H9 (cell line): ENCODE data around the gene CNST.

GRCh38 chr1:245980584-245981398, 526.3 kb downstream of the SMYD3 start:
- PRO-cap, result no peak

DNA sequence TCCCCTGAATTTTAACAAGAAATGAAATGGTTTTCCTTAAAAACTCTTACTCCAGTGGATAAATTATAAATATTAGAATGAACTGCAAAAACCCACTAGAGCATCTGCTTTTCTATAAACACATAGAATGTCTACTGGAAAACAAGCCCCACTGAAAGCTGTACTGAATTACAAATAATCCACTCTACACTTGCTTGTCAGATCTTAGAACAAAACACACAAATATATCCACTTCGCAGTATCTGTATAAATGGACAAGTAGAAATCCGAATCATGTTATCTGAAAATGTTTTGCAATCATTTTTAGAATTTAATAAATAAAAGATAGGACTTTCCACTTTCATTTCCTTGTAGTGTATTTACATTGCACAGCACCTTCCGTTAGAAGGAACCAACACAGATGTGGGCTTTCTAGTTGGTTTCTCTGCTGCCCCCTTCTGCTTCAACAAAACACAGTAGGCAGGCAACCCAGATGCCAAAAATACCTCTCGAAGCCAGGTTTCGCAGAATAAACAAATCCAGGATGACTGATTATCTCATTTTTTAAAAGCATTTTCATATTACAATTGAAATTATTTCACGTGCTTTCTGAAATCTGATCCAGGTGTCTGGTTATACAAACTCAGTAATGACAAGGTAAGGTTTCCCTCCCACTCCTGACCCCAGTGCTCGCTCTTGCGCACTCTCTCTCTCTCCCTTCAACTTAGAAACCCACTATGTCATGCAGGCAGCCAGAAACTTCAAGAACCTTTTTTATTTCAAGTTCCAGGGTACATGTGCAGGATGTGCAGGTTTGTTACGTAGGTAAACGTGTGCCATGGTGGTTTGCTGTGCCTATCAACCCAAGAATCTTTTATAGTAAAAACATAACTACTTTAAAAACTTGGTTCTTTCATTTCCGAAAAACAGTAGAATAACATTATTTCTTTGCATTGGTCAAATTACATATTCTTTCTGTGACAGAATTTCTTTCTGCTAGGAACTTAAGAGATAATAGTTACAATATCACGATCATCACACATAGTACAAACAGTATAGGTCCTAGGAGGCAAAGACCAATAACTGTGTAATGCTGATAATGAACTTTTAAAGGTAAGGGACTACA, 389.8 kb downstream of the SMYD3 start:
- PRO-cap, result no peak

DNA sequence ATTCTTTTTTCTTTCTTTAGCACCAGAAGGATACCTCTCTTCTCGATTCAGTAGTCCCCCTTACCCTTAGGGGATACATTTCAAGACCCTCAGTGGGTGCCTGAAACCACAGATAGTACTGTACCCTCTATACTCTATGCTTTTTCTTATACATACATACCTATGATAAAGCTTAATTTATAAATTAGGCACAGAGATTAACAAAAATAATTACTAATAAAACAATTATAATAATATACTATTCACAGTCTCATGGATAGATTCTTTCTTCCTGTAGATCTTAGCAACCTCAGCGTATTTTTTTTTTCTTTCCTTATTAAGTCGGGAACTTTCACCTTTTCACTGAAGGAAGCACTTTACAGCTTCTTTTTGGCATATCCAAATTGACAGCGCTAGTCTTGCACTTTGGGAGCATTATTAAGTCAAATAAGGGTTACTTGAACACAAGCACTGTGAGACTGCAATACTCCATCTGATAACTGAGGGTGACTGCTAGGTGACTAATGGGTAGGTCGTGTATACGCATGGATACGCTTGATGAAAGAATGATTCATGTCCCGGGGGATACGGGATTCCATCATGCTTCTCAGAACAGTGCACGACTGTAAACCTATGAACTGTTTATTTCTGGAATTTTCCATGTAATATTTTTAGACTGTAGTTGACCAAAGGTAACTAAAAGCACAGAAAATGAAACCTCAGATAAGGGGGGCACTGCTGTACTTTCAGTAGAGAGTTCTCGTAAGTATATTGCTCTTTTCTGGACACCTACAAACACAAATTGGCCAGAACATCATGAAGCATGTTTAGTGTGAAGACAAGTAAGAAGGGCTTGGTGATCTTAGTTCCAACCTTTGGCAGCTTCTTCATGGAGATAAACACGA, 364.8 kb downstream of the SMYD3 start:
- PRO-cap, result no peak

DNA sequence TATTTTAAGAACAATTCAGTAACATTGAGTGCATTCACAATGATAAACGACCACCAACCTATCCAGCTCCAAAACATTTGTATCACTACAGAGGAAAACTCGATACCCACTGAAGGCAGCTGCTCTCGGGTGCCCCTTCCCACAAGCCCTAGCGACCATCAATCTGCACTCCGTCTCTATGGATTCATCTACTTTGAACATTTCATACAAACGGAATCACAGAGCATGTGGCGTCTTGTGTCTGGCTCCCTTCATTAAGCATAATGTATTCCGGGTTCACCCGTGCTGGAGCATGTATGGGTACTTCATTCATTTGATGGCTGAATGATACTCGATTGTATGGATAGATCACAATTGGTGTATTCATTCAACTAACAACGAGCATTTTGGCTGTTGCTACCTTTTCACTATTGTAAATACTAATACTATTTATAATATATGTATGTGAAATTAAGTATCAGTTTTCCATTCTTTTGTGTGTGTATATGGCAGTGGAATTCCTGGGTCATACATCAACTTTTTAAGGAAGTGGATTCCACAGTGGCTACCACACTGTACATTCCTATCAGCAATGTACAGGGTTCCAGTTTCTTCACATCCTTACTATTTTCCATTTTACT, 340.2 kb downstream of the SMYD3 start:
- PRO-cap, result no peak

DNA sequence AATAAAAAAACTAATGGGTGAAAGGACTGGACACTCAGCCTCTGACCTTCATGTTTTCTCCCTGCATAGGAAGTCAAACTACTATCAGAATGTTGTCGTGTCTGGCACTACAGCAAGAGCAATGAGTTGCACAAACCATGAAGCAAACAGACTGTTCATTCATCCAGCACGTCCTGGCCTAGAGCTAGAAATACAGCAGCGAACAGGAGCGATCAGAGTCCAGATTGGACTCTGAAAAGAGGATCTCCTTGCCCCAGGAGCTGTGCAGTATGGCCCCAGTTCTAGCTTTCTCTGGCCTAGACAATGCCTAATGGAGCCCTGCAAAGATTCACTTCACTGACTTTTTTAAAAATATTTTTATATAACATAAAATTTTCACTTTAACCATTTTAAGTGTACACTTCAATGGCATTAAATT, 319.0 kb downstream of the SMYD3 start:
- PRO-cap, result no peak

GRCh38 chr1:246259110-246259869, 247.8 kb downstream of the SMYD3 start:
- PRO-cap, result no peak

DNA sequence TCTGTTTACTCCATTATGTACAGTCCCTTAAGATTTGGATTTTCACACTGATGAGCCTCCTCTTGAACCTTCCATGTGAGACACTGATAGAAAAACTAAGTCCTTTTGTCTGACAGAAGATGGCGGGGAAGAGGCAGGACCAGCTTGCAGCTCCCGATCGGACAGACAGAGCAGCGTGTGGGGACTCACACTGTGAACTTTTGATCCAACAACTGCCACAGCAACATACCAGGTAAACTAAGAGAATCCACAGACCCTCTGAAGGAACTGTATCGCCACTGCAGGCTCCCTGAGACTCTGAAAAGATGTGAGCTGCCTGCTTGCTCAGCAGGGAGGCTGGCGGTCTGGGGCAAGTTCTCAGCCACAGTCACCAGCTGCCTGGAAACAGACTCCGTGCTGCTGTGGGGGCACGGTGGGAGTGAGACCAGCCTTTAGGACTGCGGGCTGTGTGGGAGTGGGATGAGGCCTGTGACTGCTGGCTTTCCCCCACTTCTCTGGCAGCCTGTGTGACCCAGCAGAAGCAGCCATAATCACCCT, 151.8 kb downstream of the SMYD3 start:
- PRO-cap, result unidirectional peak, plus-strand start at position 108 of the sequence

- PRO-cap, result bidirectional peak, plus-strand start at chr1:246565985, minus-strand start at chr1:246565847
Observed at GRCh38 chr1:246565757-246566091, 337 bp downstream of the TFB2M start.

DNA sequence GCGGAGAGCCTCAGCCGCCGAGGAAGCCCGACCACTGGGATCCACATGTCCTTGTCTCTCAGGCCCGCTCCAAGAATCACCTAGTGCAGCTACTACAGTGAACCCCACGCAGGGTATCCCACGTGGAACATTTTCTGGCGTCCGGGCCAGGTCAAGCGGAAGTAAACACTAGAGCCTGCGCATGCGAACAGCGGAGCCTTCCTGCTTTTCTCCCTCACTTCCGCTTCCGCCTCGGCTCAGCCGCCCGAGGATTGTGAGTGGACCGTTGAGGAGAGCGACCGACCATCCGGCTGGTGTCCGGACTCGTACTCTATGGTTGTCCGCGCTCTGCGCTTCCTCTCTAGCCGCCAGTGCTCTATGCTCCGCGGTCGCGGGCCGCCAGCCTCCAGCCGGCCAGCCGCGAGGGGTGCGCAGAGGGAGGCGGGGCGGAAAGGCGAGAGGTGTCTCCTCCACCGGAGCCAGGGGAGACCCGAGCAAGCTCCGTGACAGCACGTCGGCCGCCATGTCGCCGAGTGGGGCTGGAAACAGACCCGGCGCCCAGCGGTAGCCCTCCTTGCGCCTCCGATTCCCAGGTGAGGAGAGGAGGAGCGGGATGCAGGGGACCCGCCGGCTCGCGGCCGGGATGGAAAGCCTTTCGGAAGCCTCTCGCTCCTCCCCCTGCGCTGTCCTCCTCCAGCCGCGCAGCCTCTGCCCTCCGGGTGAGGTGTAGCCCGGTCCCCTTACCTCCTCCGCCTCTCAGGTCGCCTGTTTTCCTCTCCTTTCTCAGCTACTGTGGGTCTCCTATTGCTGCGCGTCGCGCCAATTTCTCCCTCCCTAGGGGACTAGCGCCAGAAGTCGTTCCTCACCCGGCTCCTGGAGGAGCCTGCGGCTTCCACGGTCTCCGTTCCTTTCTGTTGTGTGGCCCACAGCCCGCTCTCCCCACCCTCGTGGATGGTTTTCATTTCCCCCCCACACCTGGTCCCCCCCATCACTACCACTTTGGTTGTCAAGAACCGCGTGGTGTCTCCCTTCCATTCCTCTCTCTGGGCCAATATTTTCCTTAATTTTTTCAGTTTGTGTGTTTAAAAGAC, at the start of gene CNST:
Gene CNST, plus strand, starts transcription at position 365 of the 1,070 bp plus-strand sequence.
- PRO-cap, result bidirectional peak, plus-strand start at position 413 of the sequence, minus-strand start at position 170 of the sequence; bidirectional peak, plus-strand start at position 747 of the sequence, minus-strand start at position 631 of the sequence; bidirectional peak, plus-strand start at position 970 of the sequence, minus-strand start at position 899 of the sequence

- PRO-cap, result no peak
Observed at GRCh38 chr1:246583403-246584267, 17.4 kb downstream of the CNST start.

DNA sequence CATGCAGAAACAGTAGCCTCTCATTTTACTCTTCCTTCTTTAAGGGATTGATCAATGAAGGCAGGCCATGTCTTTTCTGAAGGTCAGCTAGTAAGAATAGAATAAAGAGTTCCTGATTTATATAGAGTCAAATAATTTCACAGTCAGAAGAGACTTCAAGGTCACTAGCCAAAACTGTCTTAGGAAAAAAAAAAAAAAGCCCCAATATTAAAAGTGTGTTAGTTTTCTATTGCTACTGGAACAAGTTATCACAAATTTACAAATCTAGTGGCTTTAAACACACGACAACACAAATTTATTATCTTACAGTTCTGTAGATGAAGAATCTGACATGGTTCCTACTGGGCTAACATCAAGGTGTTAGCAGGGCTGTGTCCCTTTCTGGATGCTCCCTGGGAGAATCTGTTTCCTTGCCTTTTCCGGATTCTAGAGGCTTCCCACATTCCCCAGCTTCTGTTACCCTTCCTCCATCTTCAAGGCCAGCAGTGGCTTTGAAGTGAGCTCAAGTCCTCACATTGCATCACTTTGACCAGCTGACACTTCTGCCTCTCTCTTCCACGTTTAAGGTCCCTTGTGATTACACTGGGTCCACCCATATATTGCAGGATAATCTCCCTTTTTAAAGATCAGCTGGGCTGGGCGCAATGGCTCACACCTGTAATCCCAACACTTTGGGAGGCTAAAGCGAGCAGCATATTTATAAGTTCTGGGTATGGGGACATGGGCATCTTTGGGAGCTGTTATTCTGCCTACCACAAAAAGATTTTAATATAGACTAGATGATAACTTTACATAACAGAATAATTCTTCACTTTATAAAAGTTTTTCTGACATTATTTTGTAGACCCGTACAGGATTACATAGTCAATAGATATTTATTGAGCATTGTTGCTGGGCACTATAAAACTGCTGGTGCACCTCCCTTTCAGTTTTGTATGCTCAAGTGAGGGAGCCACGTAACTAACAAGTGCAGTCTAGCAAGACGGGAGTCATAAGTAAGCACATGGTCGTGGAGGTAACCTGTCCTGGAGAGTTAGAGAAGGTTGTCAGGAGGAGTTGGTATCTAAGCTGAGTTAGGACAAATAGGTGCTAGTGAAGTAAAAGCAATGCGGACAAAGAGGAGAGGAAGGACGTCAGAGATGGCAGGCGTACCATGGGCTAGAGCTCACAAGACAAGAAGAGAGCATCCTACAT, 33.1 kb downstream of the CNST start:
- PRO-cap, result no peak

GRCh38 chr1:246681823-246682275, 42.4 kb upstream of the SCCPDH start:
- PRO-cap, result no peak

- PRO-cap, result no peak
Observed at GRCh38 chr1:246699071-246699597, 25.1 kb upstream of the SCCPDH start.

- PRO-cap, result no peak
Observed at GRCh38 chr1:246769221-246769866, 45.1 kb downstream of the SCCPDH start.

DNA sequence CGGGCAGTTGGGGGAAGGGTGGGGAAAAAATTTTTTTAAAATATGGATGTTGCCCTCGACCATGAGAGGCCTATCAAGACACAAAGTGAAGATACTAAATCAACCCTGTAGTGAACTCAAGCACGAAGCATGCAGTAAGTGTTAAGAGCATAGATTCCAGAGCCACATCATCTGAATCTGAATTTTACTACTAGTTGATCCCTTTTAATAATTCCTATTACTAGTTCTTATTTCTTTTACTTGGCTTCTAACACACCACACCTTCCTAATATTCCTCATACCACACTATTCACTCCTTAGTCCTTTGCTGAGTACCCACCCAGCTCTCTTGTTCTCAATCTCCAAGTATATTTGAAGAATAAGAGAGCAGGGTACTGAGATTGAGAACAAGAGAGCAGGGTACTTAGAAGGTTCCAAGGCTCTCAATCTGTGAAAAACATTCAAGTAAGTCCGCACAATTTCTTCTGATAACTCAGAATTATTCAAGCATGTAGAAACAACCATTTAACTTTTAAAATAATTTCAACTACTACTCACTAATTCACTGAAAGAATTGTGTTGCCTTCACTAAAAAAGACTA, 27.1 kb downstream of the AHCTF1 start:
- PRO-cap, result no peak

- PRO-cap, result bidirectional peak, plus-strand start at chr1:246931117, minus-strand start at chr1:246931122; bidirectional peak, plus-strand start at chr1:246931618, minus-strand start at chr1:246931358
Observed at GRCh38 chr1:246931084-246931741, 535 bp downstream of the AHCTF1 start.

DNA sequence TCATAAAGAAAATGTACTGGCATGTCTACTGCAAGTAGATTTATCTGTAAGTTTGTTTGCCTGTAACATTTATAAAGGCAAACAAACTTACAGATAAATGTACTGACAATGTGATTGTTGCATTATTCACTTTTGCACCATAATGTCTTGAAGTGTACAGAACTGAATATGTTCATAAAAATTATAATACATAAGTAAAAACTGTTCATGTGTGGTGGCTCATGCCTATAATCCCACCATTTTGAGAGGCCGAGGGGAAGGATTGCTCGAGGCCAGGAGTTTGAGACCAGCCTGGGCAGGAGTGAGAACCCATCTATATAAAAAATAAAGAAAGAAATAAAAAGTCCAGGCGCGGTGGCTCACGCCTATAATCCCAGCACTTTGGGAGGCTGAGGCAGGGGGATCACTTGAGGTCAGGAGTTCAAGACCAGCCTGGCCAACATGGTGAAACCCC, 11.0 kb downstream of the ZNF695 start:
- PRO-cap, result no peak

- PRO-cap, result no peak
Observed at GRCh38 chr1:247079375-247079903, 828 bp upstream of the ZNF670 start.

- PRO-cap, result no peak
Observed at GRCh38 chr1:247309975-247310830, 21.5 kb downstream of the ZNF496 start.

- PRO-cap, result unidirectional peak, plus-strand start at chr1:247330938
Observed at GRCh38 chr1:247330670-247331075, 994 bp downstream of the ZNF496 start.